Epithelial cell of proximal tubule (primary cell): Measurements from ENCODE around the genes QKI and PRR18.

GRCh38 chr6:163405559-163406394 is 8.7 kb upstream of the QKI start:
- RAMPAGE, long total RNA, result no peak
- RRBS, result no CpG with 5 or more reads among the region's 14 CpGs

DNA sequence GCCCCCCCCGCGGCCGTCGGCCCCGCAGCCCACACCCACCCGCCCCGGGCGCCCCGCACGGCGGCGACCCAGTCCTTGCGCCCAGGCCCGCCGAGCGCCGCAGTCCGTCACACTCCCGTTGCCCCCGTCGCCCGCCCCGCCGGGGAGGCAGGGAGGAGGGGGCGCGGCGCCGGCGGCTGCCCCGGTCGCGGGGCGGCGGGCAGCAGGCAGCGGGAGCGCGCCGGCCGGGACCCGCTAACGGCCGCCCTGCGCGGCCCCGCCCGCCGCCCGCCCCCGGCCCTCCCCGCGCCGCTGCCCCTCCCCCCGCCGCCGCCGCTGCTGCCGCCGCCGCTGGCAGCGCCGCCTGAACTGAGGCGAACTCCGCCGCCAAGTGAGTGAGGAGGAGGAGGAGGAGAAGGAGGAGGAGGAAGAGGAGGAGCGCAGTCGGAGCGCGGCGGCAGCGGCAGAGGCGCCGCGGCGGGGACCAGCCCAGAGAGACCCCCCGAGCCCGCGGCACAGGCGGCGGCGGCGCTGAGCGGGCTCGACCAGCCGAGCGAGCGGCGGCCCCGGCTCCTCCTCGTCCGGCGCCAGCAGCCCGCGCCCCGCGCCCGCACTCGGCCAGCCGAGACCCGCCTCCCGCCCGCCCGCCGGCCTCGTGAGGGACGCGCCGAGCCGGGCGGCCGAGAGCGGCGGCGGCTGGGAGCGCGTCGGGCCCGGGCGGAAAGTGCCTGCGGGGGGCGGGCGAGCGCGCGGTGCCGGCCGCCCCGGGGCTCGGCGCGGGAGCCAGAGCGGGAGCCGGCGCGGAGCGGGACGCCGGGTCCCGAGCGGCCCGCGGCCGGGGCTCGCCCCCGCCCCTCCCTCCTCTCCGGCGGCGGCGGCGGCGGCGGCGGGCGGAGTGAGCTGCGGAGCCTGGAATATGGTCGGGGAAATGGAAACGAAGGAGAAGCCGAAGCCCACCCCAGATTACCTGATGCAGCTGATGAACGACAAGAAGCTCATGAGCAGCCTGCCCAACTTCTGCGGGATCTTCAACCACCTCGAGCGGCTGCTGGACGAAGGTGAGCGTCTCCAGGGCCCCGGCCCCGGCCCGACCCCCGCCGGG is at the start of gene QKI:
Gene QKI, plus strand, starts transcription at position 420 of the 1,081 bp plus-strand sequence.
- RAMPAGE, long total RNA, result no peak
- RRBS, result 3% methylated on average over 80 of the region's 168 CpGs

DNA sequence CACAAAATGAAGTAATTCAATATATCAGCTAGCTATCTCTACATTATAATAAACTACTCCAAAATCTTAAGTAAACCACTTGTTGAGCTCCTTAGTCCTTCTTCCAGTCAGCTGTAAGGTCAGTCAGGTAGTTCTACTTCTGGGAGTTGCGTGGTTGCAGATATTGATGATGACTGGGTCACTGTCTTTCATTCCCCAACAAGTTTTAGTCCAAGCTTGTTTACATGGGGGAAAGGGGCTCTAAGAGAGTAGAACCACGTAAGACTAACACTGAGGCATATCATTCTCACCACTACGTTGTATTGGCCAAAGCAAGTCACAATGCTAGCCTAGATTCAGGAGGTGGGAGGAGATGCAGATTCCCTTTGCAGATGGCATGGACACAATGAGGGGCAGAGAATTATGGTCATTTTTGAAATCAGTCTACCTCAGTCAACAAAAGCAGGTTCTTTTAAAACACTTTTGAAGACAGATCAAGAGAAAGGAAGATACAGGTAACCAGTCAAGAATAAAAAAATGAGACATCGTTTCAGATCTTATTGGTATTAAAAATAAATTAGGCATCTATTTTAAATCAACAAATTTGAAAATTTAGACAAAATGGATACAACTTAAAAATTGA is 58.6 kb downstream of the QKI start:
- RAMPAGE, long total RNA, result no peak
- RRBS, result no CpG with 5 or more reads among the region's 4 CpGs

GRCh38 chr6:163548522-163549293 is 134.2 kb downstream of the QKI start:
- RAMPAGE, long total RNA, result no peak
- RRBS, result no CpG with 5 or more reads among the region's 7 CpGs

DNA sequence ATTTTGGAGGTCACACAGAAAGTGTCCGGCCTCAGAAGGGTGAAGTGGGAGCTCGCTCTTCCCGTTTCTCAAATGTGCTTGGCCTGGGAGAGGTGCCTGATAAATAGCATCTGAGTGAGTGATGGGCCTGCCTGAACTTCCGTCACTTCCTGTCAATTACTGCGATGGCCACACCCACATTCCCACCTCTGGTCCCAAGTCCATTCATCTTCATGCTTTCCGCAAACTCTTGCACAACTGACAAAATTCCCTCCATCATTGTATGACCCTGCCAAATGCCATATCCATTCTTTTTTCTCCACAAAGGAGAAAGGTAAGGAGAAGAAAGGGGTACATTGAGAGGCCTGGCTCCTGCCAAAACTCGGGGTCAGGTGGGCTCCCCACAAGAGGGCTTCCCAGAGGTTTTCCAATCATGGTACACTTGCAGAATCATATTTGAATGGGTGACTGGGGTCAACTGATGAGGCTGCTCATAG is 169.1 kb downstream of the QKI start:
- RAMPAGE, long total RNA, result no peak
- RRBS, result no CpG with 5 or more reads among the region's 7 CpGs

DNA sequence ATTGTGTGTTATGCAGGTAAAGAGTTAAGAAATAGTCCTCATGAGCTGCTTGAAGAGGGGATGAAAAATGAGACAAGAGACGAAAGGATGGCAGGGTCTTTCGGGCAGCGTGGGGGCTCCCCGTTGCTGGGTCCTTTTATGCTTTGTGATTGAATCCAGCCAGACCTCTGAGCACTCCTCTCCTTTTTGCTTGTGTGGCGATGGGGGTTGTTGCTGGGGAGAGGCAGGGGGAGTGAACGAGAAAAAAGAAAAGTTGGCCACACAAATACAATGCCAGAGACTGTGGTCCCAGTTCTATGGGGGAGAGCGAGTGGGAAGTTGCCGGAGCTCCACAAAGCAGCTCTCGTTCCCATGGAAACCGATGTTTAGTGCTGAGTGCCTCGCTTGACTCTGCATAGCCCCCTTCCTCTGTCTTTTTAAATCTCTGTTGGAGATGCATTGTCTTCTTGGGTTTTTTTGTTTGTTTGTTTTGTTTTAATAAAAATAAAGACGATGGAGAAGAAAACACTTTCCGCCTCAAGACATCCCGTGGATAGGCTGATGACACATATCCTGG is 529.1 kb downstream of the QKI start:
- RAMPAGE, long total RNA, result no peak
- RRBS, result no CpG with 5 or more reads among the region's 14 CpGs

DNA sequence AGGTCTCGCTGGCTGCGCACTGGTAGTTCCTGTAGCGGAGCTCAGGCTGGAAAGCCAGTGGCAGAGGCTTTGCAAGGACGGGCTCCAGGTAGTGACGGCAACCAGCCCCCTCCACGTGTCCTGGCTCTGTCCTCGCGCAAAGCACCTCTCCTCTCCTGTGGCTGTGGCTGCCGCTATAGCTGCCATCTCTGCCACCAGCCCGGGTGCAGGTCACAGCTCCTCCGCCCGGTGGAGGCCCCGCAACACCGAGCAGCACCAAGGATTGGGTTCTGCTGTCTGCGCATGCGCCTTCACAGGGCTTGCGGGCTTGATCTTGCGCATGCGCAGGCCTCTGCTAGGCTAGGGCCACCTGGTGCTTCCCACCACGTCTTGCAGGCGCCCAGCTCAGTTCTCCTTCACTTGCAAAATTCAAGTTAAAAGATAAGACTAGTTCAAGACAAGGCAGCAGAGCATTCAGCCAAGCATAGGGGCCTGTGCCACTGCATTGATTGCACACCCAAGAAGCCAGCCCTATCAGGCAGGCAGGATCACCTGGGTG is 625.5 kb downstream of the QKI start:
- RAMPAGE, long total RNA, result no peak
- RRBS, result no CpG with 5 or more reads among the region's 21 CpGs

GRCh38 chr6:164108103-164108612 is 693.6 kb downstream of the QKI start:
- RAMPAGE, long total RNA, result no peak
- RRBS, result no CpG with 5 or more reads among the region's 7 CpGs

- RAMPAGE, long total RNA, result no peak
- RRBS, result no CpG with 5 or more reads among the region's 2 CpGs
Observed at GRCh38 chr6:164401966-164402416, 907.4 kb downstream of the C6orf118 start.

- RAMPAGE, long total RNA, result no peak
- RRBS, result no CpG with 5 or more reads among the region's 2 CpGs
Observed at GRCh38 chr6:164893793-164894147, 415.6 kb downstream of the C6orf118 start.

- RAMPAGE, long total RNA, result no peak
- RRBS, result no CpG with 5 or more reads among the region's 2 CpGs
Observed at GRCh38 chr6:165291578-165292041, 17.8 kb downstream of the C6orf118 start.

DNA sequence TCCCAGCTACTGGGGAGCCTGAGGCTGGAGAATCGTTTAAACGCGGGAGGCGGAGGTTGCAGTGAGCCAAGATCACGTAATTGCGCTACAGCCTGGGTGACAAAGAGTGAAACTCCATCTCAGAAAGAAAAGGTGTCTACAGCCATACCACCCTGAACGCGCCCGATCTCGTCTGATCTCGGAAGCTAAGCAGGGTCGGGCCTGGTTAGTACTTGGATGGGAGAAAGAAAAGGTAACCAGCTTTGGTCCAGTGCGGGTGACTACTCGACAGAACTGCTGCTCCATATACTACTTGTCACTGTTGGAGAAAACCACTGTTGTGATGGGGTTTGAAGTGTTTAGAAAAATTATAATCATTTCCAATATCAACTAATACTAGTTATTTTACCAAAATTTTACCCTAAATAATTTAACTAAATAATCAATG is 100.0 kb upstream of the C6orf118 start:
- RAMPAGE, long total RNA, result no peak
- RRBS, result no CpG with 5 or more reads among the region's 14 CpGs

- RAMPAGE, long total RNA, result no peak
- RRBS, result 2% methylated on average over 57 of the region's 90 CpGs
Observed at GRCh38 chr6:165660879-165661842, 1.9 kb downstream of the PDE10A start.

DNA sequence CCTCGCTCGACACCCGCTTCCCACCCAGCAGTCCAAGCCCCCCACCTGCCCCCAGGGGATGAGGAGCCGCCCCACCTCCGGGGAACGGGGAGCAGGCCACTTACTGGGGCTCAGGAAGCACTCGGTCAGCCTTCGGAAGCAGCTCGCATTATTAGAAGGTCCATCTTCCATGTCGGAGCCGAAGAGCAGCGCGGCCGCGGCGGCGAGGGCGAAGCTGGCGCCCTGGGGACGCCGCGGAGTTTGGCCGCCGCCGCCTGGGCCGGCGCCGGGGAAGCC is 1.3 kb downstream of the PDE10A start:
- RAMPAGE, long total RNA, result no peak
- RRBS, result 1% methylated on average over 5 of the region's 28 CpGs

GRCh38 chr6:165662119-165662645 is 859 bp downstream of the PDE10A start:
- RAMPAGE, long total RNA, result no peak
- RRBS, result 1% methylated on average over 32 of the region's 69 CpGs

DNA sequence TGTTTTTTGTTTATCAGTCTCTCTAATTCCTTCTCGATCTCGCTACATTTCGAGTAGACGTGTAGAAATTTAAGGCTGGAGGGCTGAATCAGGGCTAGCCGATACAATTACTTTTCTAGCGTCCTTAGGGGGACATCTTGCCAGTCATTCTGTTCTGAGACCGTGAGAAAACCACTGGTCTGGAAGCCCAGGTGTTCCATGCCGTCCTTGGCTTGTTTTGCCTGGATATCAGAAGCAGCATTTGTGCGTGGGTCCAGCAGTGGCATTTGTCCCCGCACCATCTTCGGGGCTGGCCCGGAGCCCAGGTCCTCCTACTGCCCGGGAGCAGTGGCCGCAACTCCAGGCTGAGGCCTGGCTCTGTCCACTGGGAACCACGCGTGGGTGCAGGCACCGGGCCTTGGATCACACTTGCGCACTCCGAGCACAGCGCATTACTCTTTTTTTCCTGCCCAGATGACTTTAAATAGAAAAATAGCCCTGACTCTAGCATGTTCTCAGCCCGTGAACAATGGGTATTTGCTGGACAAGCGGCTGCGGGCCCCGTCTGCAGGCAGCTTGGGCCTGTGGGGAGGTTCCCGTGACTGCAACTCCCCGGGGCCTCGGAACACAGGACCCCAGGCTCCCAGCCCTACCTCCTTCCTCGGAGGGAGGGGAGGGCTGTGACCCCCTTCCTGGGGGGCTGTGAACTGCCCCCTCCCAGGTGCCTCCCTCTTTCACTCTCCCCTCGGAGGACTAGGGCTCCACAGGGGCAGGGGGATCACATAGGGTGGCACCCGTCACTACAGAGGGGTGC is 162.3 kb downstream of the TBXT start:
- RAMPAGE, long total RNA, result no peak
- RRBS, result 7% methylated on average over 5 of the region's 30 CpGs

- RAMPAGE, long total RNA, result no peak
- RRBS, result no CpG with 5 or more reads among the region's 7 CpGs
Observed at GRCh38 chr6:166305826-166306209, 2.4 kb downstream of the PRR18 start.

- RAMPAGE, long total RNA, result no peak
- RRBS, result 21% methylated on average over 31 of the region's 91 CpGs
Observed at GRCh38 chr6:166306652-166307614, 1.3 kb downstream of the PRR18 start.

DNA sequence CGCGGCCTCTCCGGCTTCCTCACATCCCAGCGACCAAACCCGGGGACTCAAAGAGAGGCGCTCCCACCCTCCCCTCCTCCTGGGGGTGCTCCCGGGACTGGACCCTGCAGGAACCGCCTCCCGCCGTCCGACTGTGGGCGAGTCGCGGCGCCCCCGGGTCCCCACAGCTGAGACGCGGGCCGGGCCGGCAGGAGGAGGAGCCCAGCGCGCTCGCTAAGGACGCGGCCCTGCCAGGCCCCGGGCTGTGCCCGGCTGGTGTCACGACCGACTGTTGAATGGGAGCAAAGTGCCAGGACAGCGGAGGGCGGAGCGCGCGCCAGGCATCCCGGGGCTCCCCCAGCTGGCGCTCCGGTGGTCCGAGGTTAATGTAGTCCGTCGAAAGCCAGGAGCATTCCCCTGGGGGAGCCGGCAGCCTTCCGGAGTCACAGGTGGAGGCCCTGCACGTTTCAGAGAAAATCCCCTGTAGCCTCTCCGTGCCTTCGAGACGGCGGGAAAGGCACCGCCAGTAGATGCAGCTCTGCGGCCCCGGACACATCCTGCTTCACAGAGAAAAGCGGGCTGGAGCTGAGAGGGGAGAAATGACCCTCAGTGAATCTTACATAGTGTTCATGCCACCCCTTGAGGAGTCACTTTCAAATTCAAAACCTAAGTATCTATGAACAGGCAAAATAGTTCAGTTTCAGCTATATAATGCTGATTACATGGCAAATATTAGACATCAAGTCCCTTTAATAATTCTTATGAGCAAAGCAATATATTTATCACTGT is at the start of gene PRR18:
Gene PRR18, minus strand, starts transcription at position 133 of the 768 bp plus-strand sequence.
- RAMPAGE, long total RNA, result no peak
- RRBS, result 3% methylated on average over 41 of the region's 51 CpGs

DNA sequence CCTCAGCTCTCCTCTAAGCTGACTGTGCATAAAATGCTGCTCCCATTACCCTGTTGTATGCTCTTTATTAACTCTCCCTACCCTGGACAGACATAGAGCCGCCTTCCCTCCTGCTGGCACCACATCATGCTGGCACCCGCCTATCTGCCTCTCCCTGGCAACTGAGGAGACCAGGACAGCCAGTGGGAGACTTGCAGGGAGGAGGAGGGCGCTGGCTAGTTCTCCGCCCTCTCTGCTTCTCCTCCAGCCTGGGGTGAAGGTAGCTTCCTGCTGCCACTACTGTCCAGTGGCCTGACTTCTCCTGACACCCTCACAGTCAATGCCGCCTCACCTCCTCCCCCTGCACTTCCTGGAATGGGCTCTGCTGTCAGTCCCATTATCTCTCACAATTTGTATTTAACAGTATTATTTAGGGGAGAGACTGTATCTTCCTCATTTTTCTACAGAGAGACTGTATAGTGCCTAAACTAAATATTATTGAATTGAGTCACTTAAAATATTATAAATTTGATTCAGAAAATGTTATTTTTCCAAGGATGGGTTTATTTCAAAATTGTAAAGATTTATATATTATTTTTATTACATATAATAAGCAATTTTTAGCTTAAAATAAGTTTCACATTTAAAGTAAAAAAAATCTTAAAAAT is 11.1 kb upstream of the PRR18 start:
- RAMPAGE, long total RNA, result no peak
- RRBS, result no CpG with 5 or more reads among the region's 5 CpGs